Temporal lobe (tissue), 2 donors: ENCODE measurements around a stretch of chr17.

DNA sequence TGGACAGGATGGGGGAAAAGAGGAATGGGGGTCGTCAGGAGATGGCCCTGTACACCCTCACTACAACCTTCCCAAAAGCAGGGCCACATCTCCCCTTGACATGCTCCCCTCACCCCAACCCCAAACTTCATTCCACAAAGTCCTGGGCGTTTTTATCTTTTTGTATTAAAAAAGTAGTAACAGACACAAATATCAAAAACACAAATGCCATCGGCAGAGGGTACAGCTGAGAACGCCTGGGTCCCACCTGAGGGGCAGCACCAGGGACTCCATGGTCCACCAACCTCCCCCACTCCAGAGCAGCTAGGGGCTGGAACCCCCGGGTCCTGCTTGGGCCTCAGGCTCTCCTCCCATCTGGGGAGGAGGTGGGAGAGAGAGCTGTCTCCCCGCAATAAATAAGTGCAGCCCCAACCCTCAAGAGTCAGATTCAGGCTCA is 11.9 kb downstream of the PER1 start:
- RAMPAGE, long total RNA = no peak

DNA sequence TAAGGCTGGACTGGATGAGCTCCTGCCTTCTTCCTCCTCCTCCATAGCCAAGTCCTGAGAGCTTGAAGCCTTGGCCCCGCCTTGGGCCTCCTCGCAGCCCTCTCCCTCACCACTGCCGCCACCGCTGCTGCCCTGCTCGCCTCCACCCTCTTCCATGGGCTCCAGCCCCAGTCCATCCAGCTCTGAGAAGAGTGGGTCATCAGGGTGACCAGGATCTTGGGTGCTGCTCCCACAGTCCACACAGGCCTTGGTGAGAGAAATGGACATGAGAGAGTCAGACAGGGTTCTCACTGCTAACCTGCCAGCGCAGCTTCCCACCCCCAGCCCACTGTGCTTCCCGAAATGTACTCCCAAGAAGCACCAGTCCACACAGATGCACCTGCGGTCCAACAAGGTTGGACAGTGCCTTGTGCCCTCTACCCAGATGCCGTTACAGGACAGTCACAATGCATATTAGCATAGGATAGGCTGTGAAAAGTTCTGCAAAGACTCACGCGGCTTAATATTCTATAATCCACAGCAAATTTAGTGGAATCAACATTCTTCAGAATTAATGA is 11.0 kb downstream of the PER1 start:
- RAMPAGE, long total RNA = no peak

- RAMPAGE, long total RNA = no peak
These were observed 9.4 kb downstream of the PER1 start for GRCh38 chr17:8142846-8143257.

DNA sequence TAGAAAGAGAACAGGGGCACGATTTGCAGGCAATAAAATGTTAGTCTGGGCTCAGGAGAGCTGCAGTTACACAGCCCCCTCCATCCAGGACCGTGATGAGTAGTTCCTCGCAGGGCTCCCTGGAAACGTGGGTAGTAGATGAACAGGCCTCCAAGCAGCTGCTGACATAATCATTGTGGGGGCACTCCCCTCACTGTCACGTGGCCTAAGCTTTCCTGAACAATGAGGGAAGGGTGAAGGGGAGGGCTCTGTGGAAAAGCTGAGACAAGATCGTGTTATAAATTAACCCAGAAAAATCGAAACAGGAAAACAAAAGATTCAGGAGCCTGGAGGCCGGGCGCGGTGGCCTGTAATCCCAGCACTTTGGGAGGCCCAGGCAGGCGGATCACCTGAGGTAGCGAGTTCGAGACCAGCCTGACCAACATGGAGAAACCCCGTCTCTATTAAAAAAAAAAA is 1.4 kb upstream of the PER1 start:
- RAMPAGE, long total RNA = no peak

GRCh38 chr17:8160242-8161167 is 2.2 kb downstream of the VAMP2 start:
- RAMPAGE, long total RNA = no peak

GRCh38 chr17:8163989-8164809 is 1.5 kb upstream of the VAMP2 start:
- RAMPAGE, long total RNA = no peak

DNA sequence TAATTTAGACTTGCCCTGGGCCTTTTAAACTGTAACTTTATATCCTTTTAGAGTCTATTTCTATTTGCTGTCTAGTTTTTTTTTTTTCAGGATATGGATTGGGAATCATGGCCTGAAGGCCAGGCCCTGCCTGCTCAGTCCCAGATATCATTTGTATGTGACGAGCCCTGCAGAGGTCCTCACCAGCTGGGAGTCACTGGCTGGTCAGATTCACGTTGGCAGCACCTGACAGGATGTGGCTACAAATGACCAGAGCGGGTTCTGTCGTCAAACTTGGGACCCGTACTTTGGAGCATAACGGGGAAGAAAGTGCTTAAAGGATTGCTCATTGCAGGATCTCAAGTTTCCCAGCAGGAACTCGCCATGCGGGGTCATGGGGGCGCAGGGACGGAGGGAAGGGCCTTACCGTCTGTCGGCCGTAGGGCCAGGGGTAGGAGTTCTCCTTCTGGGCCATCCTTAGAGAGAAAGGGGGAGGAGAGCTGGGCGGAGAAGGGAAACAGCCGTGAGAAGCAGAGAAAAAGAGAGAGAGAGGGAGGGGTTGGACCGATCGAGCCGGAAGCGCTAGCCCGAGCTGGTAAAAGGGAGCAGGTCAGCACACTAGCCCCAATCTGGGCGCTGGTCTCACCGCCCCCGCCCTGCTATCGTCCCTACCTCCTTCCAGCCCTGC is 471 bp downstream of the AURKB start:
- RAMPAGE, long total RNA = no peak

- RAMPAGE, long total RNA = no peak
These were observed 1.3 kb downstream of the ARHGEF15 start for GRCh38 chr17:8311121-8311905.

DNA sequence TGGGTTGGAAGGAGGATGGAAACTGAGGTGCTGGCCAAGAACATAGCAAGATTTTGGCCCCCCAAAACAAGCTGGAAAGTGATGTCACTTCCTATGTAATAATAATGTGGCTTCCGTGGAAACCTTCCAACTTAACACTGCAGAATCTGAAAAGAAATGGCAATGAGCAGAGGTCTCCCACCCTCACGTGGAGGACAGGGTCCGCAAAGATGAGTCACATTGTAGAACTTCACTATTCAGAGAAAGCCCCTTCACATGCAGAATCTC is 11.1 kb downstream of the KRBA2 start:
- RAMPAGE, long total RNA = no peak

DNA sequence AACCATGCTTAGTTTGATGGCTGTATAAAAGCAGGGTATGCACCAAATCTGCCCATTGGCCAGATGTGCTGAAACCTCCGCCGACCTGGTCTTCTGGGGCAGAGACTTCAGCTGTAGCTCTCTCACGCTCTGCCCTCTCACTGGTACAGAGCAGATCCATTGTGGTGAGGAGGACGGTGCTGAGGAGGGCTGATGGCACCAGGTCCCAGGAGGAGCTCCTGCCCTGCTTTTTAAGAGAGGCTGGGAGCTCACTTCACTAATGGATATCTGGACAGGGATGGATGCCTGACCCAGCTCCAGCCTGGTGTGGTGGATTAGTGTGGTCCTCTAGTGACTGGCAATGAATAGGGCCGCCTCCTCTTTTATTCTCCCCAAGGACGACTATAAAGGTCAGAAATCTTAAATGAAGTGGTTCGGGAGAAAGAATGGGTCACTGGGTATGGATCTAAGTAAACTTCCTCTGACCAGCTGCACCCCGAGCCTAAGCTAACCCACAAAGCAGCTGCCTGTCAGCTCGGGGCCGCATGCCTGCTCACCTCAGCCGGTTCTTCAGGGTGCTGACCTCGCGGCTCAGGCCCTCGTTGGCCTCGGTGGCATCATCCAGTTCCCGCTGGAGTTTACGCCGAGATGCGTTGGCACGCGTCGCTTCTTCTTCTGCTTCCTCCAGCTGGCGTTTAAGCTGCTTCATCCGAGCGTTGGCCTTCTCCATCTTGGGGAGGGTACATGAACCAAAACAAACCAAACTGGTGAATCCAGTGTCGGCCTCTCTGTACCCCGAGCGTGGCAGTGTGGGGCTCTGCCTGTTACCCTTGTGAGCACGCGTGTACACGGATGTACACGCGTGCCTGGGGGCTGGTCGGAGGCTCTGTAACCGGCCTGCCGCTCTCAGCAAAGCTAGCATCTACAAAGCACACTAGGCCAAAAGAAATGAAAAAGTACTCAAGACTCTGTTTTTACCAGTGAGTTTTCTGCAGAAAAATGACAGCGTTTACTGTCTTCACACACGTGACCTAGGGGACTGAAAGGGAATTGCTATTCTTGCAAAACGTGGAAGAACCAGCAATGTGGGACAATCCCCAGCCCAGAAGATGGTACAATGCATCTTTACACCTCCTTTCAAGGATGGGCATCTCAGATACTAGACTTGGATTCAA is 41.0 kb downstream of the NDEL1 start:
- RAMPAGE, long total RNA = no peak

DNA sequence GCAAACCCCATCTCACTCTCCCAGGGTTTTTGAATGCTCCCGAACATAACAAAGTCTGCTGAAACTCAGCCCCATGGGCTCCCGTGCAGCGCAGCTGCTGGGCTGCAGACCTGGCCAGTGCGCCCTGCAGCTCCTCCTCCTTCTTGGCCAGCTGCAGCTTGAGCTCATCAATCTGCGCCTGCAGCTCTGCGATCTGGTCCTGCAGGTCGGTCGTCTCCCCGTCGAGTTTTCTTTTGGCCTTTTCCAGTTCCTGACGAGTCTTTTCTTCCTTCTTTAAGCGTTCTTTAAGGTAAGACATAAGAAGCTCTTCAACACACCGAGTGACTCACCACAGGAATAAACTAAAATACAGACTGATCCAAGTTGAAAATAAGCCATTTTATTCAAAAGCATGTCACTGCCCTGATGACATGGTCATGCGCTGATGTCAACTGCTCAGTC is 70.5 kb downstream of the NDEL1 start:
- RAMPAGE, long total RNA = no peak

- RAMPAGE, long total RNA = no peak
These were observed 23.4 kb downstream of the PIK3R5 start for GRCh38 chr17:8942039-8942633.

GRCh38 chr17:9028299-9028774 is 7.0 kb downstream of the NTN1 start:
- RAMPAGE, long total RNA = no peak

- RAMPAGE, long total RNA = no peak
These were observed 149.6 kb downstream of the NTN1 start for GRCh38 chr17:9170625-9171660.

GRCh38 chr17:9218828-9219349 is 197.6 kb downstream of the NTN1 start:
- RAMPAGE, long total RNA = no peak

DNA sequence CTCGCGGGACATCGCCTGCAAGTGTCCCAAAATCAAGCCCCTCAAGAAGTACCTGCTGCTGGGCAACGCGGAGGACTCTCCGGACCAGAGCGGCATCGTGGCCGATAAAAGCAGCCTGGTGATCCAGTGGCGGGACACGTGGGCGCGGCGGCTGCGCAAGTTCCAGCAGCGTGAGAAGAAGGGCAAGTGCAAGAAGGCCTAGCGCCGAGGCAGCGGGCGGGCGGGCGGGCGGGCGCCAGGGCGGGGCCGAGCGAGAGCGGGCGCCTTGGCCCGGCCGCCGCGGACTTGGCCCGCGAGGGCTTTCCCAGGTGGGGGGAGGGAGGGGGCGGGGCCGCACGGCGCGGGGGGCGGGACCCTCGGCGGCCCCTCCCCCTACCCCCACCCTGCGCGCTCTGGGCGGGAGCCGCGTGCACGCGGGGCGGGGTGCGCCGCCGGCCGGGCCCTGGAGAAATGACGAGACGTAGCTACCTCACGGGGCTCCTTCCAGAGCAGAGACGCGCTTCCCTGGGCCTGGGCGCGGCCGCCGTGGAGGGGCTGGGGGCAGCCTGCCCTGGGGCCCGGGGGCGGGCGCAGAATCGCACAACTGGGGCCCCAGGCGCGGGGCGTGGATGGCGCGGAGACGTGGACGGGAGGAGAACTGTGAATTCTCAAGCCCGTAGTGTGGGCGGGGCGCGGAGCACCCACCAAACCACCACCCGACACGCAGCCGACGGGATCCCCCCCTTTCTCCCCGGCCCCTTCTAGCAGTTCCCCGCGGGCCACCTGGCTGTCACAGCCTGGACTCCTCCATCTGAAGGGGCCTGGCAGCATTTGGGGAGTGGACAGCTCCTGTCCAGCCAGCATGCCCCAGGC is 218.7 kb downstream of the NTN1 start:
- RAMPAGE, long total RNA = no peak

DNA sequence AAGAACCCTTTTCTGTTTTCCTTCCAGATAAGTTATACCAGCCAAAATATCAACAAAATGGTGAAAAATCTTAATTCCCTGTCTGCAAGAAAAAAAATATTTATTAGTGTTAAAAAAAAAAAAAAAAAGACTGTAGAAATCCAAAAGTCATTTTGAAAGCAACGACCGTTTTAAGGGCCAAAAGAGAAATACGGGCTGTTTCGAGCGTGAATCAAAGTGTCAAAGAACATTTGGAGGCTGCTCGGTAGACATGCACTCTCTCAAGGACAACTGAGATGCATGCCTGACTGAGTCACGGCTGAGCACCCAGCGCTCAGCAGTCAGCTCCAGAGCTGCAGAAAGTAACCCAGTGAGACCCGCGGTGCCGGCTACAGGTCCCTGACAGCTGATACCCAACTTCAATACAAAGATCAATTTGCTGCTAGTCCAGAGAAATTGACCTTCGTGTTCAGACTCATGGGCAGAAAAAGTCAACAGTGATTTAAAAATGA is 215.0 kb downstream of the STX8 start:
- RAMPAGE, long total RNA = no peak

DNA sequence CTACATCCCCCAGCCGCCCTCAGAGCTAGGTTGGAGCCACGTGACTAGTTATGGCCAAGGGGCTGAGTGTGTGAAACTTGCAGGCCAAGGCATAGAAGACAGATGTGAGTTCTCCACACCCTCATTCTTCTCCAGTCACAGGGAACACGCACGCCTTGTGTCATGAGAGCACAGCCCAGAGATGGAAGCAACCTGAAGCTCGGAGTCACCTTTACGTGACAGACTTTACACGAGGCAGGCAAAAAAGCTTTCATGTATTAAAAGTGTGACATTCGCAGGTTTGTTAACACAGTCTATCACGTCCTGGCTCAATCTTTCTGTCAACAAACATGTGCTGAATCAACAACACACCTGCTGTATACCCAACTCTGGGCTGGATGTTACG is 38.4 kb downstream of the STX8 start:
- RAMPAGE, long total RNA = no peak

DNA sequence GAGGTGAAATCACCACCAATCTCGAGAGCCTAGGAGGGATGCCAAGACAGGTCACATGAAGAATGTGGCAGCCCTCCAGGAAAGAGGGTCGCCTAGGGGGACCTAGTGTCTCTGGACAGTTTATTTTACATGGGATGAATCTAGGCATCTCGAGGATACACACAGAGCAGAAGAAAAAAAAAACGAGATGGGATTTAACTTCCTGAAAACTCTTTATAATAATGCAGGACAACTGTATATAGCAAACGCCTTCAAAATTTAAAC is 5.3 kb upstream of the RCVRN start:
- RAMPAGE, long total RNA = no peak

DNA sequence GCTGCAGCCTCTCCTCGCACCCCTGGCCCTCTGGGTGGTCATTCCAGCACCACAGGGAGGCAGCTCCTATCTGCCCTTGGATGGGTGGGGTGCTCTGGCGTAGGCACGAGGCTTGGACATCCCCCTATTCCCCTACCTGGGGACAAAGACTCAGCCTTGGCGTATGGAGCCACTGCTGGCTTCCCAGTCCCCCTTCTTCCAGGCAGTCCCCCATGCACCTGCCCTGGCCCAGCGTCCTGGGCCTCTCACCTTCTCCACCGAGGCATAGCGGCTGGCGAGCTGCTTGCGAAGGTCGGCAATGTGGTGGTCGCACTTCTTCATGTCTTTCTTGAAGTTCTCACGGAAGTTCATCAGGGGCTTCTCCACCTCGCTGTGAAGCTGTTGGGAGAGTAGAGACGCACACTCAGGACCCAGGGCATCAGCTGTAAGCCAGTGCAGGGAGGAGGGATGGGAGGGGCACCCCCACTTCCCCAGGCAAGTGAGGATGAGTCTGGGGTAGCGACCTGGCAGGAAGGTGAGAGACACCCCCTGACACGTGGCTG is 21.4 kb upstream of the RCVRN start:
- RAMPAGE, long total RNA = no peak